Keratinocyte (primary cell): ENCODE measurements around the genes GPR31 and AFDN.

DNA sequence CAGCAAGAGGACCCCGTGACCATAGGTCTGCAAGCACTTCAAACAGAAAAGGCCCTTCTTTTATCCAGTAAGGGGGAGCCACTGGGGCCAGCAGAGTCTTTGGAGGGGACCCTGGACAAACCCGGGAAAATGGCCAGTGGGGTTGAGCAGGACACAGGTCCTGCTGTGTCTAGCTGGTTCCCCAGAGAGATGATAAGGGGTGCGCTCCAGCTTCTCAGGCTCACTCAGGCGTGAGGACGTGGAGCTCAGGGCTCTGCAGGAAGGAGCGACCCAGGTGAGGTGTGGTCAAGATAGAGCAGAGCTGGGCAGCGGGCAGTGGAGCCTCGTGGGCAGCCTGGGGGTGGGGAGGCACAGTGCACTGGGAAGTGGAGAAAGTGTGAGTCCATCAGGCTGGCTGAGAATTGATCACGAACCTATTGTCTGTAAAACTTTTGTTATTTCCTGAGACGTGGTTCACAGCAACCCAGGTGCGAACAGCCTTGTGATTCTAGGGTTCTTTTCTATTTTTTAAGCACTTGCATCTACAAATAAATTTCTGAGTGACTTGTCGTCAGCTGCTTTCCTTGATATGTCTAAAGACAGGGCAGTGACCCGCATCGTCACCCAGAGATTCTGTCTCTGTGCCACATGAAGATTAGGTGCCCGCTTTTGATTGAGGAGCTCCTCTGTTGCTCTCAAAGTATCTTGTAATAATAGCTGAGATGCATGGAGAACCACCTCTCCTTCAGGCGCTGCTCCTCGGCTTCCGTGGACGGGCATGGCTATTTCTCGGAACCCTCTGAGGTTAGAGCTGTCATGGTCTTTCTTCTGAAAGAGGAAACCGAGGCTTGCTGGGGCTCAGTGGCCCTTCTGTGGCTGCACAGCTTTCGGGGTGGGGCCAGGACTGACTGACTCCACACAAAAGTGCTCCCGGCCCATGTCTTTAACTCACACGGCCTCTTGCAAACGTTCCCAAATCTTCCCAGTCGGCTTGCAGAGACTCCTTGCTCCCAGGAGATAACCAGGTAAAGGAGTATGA, 758 bp upstream of the CCR6 start:
CAGE:
- cytosol, long polyA minus RNA = no peak
- cytosol, long polyA plus RNA = no peak
- long polyA plus RNA = no peak
- nucleus, long polyA minus RNA = no peak
- nucleus, long polyA plus RNA = no peak

CAGE:
- cytosol, long polyA minus RNA = no peak
- cytosol, long polyA plus RNA = no peak
- long polyA plus RNA = no peak
- nucleus, long polyA minus RNA = no peak
- nucleus, long polyA plus RNA = no peak
Measured at GRCh38 chr6:167157912-167158248, at the start of gene GPR31. Gene GPR31, minus strand, starts transcription at chr6:167157980.

DNA sequence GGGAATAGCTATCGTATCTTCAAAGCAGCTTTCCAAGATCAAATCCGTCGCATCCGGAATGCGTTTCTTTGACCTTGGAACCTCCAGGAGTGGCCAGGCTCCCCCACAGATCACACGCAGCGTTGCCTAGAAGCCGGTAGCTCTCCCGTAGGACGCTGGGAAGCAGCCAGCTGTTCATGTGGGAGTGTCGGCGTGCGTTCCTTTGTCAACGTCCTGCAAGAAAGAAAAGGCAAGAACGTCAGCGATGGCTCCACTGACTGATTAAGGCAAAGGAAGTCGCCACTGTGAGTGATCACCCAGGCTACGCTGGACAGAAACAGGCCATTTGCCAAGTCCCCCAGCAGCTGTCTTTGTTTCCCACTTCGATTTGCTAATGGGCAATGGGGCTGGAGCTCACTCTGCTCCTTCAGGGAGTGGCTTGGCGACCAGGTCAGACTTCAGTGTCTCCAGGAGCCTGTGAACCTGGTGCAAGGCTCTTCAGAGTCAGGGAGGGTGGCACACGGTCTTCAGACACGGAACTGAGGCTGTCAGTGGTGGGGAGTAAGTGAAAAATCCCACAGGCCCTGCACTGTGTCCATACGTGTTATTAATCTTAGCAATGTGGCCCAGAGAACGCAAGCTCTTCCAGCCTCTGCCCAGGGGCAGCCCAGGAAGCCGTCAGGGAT, 49.3 kb upstream of the UNC93A start:
CAGE:
- cytosol, long polyA minus RNA = no peak
- cytosol, long polyA plus RNA = no peak
- long polyA plus RNA = no peak
- nucleus, long polyA minus RNA = no peak
- nucleus, long polyA plus RNA = no peak

GRCh38 chr6:167492053-167492442, 167.2 kb downstream of the TTLL2 start:
CAGE:
- cytosol, long polyA minus RNA = no peak
- cytosol, long polyA plus RNA = no peak
- long polyA plus RNA = no peak
- nucleus, long polyA minus RNA = no peak
- nucleus, long polyA plus RNA = no peak

CAGE:
- cytosol, long polyA minus RNA = no peak
- cytosol, long polyA plus RNA = no peak
- long polyA plus RNA = no peak
- nucleus, long polyA minus RNA = no peak
- nucleus, long polyA plus RNA = no peak
Measured at GRCh38 chr6:167549168-167549714, 224.4 kb downstream of the TTLL2 start.

CAGE:
- cytosol, long polyA minus RNA = no peak
- cytosol, long polyA plus RNA = no peak
- long polyA plus RNA = no peak
- nucleus, long polyA minus RNA = no peak
- nucleus, long polyA plus RNA = no peak
Measured at GRCh38 chr6:167648405-167649355, 178.0 kb upstream of the AFDN start.

DNA sequence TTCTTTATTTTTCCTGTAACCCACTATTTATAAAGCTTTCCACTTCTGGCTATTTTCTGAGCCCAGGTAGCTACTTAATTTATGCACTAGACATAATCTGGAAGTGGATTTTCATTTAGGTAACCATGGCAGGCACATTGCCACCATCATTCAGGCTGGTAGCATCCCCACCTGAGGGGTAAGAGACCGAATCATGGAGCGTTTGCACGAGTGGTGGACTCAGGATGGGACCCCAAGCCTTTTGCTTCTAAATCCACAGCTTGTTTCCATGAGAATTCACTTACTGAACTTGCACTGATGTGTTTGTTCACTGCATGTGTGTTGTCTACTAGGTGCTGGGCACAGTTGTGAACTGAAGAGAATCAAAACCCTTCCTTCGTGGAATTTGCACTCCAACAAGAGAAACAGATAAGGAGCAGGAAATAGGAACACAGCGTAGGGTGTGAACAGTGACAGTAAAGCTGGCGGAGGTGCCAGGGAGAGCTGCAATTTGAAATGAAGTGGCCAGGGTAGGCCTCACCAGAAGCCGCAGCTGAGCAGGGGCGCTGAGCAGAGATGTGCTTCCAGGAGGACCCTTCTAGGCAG, 115.1 kb upstream of the AFDN start:
CAGE:
- cytosol, long polyA minus RNA = no peak
- cytosol, long polyA plus RNA = no peak
- long polyA plus RNA = no peak
- nucleus, long polyA minus RNA = no peak
- nucleus, long polyA plus RNA = no peak

CAGE:
- cytosol, long polyA minus RNA = no peak
- cytosol, long polyA plus RNA = no peak
- long polyA plus RNA = no peak
- nucleus, long polyA minus RNA = no peak
- nucleus, long polyA plus RNA = no peak
Measured at GRCh38 chr6:167712115-167712560, 114.6 kb upstream of the AFDN start.

CAGE:
- cytosol, long polyA minus RNA = no peak
- cytosol, long polyA plus RNA = no peak
- long polyA plus RNA = no peak
- nucleus, long polyA minus RNA = no peak
- nucleus, long polyA plus RNA = no peak
Measured at GRCh38 chr6:167789274-167789696, 37.4 kb upstream of the AFDN start.

DNA sequence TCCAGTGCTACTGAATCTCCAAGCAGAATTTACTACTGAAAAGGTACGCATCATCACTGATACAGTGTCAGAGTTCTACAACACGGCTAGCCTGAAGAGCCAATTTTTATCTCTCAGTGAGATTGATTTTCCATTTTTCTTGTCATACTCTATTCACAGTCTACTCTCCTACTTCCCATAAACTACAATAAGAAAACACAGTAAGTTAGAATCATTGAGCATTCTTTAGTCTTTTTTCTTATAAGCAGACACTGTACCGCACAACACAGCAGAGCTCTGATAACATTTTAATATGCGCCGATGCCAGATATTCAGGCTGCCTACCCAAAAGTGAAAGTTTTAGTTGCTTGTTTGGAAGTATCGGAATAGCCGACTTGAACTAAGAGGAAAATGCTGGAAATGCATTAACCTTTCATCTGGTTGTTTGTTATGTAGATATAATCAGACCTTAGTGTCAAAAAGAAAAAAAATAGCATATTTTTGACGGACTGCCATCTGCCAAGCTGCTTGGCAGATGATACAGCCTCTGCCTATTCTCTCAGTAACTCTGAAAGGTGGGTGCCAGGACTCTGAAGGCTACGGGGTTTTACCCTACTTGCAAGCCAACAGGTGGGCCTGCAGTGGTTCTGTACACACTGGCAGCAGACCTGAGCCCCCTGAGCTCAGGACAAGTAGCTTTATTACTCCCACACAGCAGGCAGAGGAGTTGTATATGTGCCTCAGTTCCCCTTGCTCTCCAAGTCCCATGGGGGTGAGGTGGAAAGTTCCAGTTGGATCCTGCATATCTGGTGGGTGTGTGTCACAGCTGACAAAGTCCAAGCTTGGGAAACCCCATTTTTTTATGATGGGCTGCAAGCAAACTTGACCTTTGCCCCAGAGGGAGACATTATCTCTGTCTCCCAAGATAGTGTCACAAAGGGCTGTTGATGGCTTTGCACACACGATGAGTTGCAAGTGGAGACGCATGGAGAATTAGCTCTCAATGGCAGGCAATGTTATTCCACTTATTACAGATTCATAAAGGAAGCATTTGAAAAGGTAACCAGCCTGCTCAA, 20.7 kb upstream of the AFDN start:
CAGE:
- cytosol, long polyA minus RNA = no peak
- cytosol, long polyA plus RNA = no peak
- long polyA plus RNA = no peak
- nucleus, long polyA minus RNA = no peak
- nucleus, long polyA plus RNA = no peak

CAGE:
- cytosol, long polyA minus RNA = no peak
- cytosol, long polyA plus RNA = no peak
- long polyA plus RNA = no peak
- nucleus, long polyA minus RNA = start-site peak on the plus strand at chr6:167826894-167826913, 18 reads
- nucleus, long polyA plus RNA = no peak
Measured at GRCh38 chr6:167826243-167827346, at the start of gene AFDN. Gene AFDN, plus strand, starts transcription at chr6:167826911.

DNA sequence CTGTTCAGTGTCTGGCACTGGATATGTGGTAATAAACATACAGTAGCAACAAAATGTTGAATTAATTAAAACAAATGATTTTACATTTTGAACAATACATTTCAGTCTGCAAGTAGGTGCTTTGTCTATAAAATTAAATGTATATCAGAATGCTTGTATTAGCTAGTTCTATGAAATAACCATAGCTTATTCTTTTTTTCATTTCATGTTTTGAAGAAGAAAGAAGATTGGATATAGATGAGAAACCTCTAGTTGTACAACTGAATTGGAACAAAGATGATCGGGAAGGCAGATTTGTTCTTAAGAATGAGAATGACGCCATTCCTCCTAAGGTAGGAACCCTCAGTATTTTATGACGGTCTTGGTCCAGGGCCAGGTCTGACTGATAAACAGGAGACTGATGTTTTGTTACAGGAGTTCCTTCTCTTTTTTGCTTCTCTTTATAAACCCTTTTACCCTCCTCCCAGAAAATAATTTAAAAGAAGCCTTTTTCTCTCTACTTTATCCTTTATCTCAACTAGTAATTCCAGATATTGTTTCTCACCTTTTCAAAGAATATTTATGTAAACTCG, 43.5 kb downstream of the AFDN start:
CAGE:
- cytosol, long polyA minus RNA = no peak
- cytosol, long polyA plus RNA = no peak
- long polyA plus RNA = no peak
- nucleus, long polyA minus RNA = start-site peak on the plus strand centred at position 248 of the sequence, 55 bp wide, 68 reads
- nucleus, long polyA plus RNA = no peak

DNA sequence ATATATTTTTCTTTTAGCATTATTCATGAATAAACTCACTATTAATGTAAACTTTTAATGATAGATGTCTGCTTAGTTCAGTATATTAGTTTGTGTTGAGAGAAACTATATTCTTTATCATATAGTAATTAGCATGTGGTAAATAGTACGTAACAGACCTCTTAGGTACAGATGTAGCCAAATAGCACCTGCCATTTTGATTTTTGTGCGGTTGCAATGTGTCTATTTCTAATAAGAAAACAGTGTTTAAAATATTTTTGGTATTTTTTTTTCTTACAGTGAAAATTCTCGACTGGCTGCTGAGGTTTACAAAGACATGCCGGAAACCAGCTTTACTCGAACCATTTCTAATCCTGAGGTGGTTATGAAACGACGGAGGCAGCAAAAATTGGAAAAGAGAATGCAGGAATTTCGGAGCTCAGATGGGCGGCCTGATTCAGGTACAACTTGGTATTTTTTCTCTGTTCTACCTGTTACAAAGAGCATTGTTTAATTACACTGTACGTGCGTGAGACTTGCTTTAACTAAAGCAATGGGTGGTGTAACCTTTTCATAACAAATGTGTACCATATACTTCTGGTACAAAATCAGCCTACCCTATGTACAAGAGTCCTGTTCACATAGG, 48.5 kb downstream of the AFDN start:
CAGE:
- cytosol, long polyA minus RNA = no peak
- cytosol, long polyA plus RNA = no peak
- long polyA plus RNA = no peak
- nucleus, long polyA minus RNA = start-site peak on the plus strand centred at position 180 of the sequence, 502 bp wide, 30 reads
- nucleus, long polyA plus RNA = no peak

GRCh38 chr6:167889113-167889453, 62.4 kb downstream of the AFDN start:
CAGE:
- cytosol, long polyA minus RNA = no peak
- cytosol, long polyA plus RNA = no peak
- long polyA plus RNA = no peak
- nucleus, long polyA minus RNA = no peak
- nucleus, long polyA plus RNA = no peak

CAGE:
- cytosol, long polyA minus RNA = no peak
- cytosol, long polyA plus RNA = no peak
- long polyA plus RNA = no peak
- nucleus, long polyA minus RNA = no peak
- nucleus, long polyA plus RNA = no peak
Measured at GRCh38 chr6:167907716-167908420, 81.2 kb downstream of the AFDN start.

GRCh38 chr6:167936044-167936497, 61.4 kb upstream of the KIF25 start:
CAGE:
- cytosol, long polyA minus RNA = no peak
- cytosol, long polyA plus RNA = no peak
- long polyA plus RNA = no peak
- nucleus, long polyA minus RNA = no peak
- nucleus, long polyA plus RNA = no peak

CAGE:
- cytosol, long polyA minus RNA = no peak
- cytosol, long polyA plus RNA = no peak
- long polyA plus RNA = no peak
- nucleus, long polyA minus RNA = no peak
- nucleus, long polyA plus RNA = no peak
Measured at GRCh38 chr6:167971252-167971811, 26.1 kb upstream of the KIF25 start.

CAGE:
- cytosol, long polyA minus RNA = no peak
- cytosol, long polyA plus RNA = no peak
- long polyA plus RNA = no peak
- nucleus, long polyA minus RNA = no peak
- nucleus, long polyA plus RNA = no peak
Measured at GRCh38 chr6:167973252-167973941, 24.1 kb upstream of the KIF25 start.

GRCh38 chr6:167996786-167997212, 672 bp upstream of the KIF25 start:
CAGE:
- cytosol, long polyA minus RNA = no peak
- cytosol, long polyA plus RNA = no peak
- long polyA plus RNA = no peak
- nucleus, long polyA minus RNA = no peak
- nucleus, long polyA plus RNA = no peak

CAGE:
- cytosol, long polyA minus RNA = no peak
- cytosol, long polyA plus RNA = no peak
- long polyA plus RNA = no peak
- nucleus, long polyA minus RNA = no peak
- nucleus, long polyA plus RNA = no peak
Measured at GRCh38 chr6:168059029-168059341, 20.0 kb downstream of the FRMD1 start.